ENCODE data around the genes CFAP77 and CEL.

DNA sequence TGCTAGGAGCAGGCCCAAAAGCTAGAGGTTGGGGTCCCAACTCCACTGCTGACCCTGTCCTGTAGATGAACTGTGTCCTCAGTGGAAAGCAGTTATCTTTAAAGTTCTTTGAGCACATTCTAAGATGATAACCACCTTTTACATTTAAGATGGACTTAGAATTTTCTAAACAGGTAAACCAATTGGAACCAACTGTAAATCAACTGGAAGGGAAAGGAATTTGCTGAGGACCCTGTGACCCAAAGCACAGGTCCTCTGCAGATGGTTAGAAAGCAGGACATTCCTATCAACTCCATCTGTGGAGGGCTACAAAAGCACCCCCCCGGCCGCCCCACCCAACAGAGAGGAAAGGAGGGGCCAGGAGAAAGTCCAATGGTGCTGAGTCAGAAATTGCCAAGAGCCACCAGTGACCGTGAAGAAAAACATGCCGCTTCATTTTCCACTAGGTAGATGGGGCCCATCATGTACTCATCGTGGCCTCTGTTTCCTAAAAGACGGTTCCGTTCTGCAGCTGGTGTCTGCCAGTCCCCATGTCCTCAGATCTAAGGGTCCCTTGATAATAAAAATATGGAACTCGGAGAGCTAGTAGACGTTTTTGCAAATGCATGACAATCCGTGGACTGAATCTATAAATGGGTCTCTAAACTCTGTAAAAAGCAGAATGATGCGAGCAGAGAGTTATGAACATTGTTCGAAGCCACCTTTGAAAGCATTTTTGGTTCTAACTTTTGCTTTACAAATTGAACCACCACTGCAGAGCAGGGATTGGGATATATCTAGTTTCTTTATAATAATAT lies 66.3 kb downstream of the RAPGEF1 start:
- RRBS, result no CpG with 5 or more reads among the region's 12 CpGs

DNA sequence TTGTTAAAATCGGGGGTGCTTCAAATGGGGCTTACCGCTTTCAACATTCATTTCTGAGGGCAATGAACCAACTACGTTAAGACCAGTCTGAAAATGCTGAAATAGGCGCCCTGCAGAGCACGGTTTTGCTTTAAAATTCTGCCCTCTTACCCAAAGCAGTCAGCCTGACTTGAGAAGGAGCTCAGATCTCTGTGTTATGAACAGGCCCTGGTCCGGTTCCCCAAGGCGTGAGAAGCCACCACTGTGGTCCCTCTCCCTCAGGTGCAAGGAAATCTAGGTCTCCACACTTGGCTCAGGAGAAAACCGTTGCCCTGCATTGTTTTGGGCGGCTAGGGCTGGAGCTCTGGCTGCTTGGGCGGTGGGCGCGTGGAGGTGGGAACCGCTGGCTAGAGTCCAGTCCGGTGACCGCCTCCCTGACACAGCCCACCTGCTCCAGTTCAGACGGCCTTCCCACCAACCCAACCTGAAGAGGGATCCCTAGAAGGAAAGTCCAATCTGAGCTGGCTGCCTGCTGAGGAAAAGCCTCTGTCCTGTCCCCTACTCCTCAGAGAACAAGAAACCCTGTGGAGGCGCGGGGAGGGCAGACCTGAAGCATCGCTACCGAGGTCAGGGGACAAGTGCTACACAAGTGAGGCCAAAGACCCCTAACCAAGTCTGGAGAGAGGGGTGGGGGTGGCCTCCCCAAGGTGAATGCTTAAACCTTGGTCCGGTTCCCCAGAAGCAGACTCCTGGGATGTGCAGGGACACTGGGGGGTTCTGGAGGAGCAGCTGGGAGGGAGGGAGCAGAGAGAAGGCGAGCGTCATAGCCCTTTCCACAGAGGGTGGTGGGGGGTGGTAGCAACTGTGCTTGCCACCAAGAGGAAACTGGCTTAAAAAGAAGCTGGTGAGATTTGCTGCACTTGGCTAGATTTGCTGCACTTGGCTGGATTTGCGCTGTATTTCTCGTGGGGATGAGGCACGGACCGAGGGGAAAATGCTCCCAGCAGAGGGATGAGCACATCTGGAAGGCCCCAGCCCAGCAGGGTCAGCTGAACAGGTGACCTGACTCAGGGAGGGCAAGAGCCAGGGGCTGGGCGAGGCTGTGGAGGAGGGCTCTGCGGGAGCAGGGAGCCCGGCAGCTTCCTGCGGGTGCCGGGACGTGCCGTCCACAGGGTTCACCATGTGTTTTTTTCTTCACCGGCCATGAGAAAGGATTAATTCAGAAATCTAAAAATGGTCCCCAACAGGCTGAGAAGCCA lies 65.2 kb downstream of the RAPGEF1 start:
- RRBS, result 100% methylated on average over 3 of the region's 35 CpGs

DNA sequence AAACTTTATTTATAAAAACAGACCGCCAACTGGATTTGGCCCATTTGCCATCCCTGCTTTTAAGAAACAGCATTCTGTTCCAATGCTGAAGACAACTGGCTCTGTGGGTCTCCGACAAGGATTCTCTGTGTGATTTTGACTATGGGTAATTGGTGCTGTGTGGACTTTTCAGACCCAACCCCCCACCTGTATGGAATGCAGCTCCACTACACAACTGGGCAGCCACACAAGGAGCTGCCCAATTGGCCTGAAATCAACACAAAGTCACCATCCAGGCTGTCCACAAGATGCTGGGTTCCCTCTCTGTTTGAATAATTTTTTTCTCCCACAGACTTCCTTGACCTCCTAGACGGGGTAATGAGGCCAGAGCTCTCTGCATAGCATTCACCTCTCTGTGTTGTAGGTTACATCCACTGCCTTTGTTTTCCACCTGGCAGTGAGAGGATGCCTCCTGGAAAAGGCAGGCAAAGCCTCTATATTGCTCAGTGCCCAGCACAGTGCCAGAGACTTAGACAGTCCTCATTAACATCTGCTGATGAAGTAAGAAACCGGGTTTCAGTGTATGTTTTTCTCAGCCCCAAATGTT lies 53.5 kb downstream of the RAPGEF1 start:
- RRBS, result no CpG with 5 or more reads among the region's 4 CpGs

DNA sequence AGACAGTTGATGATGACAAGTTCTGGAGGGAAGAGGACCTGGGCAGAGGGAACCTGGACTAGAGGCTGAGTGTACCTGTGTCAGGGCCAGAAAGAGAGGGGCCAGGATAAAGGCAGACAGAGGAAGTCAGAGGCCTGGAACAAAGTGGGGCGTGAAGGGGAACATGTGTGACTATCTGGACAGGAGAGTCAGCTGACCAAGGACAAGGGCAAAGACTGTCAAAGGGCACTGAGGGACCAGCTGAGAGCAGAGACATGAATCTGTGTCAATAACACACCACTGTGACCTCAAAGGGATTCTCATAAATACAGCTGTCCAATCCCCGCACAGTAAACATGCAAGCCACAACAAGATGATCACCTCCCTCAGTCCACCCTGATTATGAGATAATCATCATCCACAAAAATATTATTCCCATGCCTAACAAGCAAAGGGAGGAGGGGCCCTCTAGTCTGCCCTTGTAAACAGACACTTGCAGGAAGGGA lies 42.0 kb downstream of the RAPGEF1 start:
- RRBS, result no CpG with 5 or more reads among the region's 2 CpGs

GRCh38 chr9:131734805-131735286 lies 5.0 kb downstream of the RAPGEF1 start:
- RRBS, result no CpG with 5 or more reads among the region's 9 CpGs

GRCh38 chr9:131744043-131744913 lies 4.4 kb upstream of the RAPGEF1 start:
- RRBS, result no CpG with 5 or more reads among the region's 12 CpGs

GRCh38 chr9:131893740-131894514 lies 154.1 kb upstream of the RAPGEF1 start:
- RRBS, result no CpG with 5 or more reads among the region's 12 CpGs

GRCh38 chr9:132170219-132170598 lies 8.4 kb downstream of the NTNG2 start:
- RRBS, result no CpG with 5 or more reads among the region's 7 CpGs

DNA sequence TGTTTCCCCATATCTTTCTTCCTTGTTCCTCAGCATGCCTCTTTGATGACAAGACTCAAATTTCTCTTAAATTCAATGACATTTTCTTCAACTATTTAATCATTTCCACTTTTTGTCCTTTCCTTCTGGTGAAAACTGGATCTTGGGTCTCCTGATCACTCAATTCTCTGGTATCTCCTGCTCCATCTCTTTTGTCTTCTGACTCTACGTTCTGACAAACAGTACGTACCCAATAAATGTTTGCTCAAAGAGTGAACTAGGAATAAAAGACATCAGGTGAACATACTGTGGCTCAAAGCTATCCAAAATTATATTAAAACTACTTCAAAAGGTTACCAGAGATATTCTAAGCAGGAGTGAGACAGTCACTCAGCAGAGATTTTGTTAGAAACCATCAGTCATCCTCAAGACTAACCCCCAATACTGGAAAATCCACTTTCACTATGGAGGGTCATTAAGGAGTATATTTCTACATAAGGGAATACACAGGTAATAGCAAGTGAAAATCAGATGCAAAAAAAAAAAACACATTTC lies 72.1 kb downstream of the SETX start:
- RRBS, result no CpG with 5 or more reads among the region's 2 CpGs

- RRBS, result no CpG with 5 or more reads among the region's 6 CpGs
Measured at GRCh38 chr9:132318896-132319917, 35.6 kb downstream of the SETX start.

DNA sequence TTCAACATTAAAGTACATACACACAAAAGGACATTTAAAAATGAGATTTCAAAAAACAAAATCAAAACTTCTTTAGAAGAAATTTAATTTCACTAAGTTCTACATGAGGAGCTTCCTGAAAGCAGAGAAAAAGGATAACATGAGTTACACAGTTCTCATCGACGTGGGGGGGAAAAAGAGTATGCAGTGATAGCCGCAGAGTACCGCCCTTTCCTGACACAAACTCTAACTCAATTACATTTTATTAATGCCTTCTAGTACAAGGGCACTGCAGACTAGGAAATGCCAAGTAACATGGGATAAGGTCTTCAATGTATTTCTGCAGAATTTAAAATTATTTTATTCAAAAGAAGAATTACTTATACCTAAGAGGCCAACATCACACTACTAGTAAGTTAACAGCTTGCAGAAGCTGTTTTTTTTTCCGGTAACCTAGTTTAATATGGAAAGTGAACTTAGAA lies 4.0 kb downstream of the SETX start:
- RRBS, result no CpG with 5 or more reads among the region's 5 CpGs

- RRBS, result under 1% methylated on average over 24 of the region's 60 CpGs
Measured at GRCh38 chr9:132409833-132410483, at the start of gene CFAP77. TSS of gene CFAP77 (plus strand) at chr9:132410211.

GRCh38 chr9:132548935-132549572 lies 33.4 kb upstream of the BARHL1 start:
- RRBS, result no CpG with 5 or more reads among the region's 14 CpGs

- RRBS, result no CpG with 5 or more reads among the region's 1 CpG
Measured at GRCh38 chr9:132942059-132942305, 2.4 kb downstream of the TSC1 start.

DNA sequence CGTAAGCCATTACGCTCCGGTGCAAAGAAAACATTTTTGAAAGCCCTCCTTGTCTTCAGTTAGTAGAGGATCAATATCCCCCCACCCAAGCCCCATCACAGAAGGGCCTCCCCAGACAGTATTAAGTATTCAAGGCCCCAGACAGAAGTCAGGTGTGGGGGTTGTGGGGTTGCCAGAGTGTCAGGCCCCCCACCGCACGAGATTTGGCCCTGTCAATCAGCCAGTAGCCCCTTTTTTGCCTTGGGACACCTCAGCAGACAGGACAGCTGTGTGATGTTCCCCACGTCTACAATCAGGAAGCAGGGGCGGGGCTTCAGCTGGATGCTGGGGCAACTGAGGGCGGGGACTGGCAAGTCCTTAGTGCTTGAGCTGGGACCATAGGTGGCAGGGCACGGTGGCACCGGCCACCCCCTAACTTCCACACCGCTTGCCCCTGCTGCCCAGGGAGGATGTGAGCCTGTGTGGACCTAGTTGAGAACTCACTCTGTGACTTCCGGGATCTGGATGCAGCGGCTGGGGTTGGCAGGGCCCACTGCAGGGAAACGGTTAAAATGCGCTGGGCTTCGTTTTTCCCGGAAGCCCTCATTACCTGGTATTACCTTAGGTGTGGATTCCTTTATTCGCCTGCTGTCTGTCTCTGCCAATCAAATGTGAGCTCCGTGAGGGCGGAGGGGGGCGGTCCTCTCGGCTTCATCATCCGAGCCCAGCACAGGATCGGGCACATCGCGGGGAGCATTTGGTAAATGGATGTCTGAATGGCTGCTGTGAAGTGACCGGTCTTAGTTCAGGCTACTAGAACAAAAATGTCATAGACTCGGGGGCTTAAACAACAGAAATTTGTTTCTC lies 7.6 kb upstream of the GTF3C5 start:
- RRBS, result 67% methylated on average over 8 of the region's 28 CpGs

DNA sequence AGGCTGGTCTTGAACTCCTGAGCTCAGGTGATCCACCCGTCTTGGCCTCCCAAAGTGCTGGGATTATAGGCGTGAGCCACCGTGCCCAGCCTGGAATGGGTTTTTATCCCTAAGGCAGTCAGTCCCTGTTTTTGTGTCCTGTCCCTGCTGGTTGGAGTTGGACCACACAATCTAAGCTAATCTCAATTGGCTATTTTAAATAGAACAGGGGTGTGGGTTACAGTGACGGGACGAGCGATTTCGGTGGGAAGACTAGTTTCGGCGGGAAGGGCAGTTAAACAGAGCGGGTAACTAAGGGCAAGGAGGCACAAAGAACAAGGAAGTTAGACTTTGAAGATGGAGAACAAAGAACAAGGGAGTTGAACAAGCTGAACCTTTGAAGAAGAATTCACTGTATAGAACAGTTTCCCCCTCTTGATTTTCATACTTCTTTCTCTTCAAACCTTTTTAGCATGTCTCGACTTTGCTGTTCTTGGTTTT lies 1.4 kb downstream of the GTF3C5 start:
- RRBS, result no CpG with 5 or more reads among the region's 11 CpGs

- RRBS, result no CpG with 5 or more reads among the region's 22 CpGs
Measured at GRCh38 chr9:133054017-133054585, 7.7 kb upstream of the CEL start.

DNA sequence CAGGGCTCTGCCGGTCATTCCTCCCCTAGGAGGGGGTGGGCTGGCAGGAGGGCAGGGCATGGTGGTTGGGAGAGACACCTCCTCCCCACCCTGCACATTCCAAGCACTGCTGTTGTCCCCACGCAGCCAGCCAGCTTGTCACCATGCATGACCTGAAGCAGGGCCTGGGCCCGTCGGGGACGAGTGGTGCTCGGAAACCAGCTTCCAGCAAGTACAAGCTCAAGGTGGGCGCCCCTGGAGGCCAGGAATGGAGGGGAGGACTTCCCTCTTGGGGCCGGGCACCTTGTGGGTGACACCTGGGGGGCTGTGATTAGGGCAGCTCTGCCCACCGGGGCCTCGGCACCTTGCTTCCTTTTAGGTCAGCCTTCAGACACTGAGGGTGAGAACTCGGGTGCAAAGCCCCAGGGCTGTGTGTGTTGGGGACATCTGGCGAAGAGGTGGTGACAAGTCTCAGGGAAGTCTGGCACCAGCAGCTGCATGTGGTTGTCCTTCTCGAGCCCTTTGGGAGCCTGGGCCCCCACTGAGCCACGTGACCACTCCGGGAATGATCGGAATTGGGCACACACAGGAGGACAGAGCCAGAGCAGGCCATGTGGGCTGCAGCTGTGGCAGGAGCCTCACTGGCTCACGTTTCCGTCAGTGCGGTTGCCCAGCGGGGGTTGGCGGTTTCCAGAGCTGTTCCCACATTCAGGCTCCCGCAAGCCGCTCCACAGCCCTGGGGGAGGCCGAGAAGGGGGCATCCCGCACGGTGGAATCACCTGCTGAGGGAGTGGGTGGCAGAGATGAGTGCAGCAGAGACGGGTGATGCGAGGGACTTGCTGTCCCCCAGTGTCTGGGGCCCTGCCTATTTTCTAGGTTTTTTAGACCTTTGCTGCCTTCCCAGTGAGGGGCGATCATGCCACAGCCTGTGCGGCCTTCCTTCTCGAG lies 6.9 kb upstream of the CEL start:
- RRBS, result 12% methylated on average over 2 of the region's 31 CpGs

DNA sequence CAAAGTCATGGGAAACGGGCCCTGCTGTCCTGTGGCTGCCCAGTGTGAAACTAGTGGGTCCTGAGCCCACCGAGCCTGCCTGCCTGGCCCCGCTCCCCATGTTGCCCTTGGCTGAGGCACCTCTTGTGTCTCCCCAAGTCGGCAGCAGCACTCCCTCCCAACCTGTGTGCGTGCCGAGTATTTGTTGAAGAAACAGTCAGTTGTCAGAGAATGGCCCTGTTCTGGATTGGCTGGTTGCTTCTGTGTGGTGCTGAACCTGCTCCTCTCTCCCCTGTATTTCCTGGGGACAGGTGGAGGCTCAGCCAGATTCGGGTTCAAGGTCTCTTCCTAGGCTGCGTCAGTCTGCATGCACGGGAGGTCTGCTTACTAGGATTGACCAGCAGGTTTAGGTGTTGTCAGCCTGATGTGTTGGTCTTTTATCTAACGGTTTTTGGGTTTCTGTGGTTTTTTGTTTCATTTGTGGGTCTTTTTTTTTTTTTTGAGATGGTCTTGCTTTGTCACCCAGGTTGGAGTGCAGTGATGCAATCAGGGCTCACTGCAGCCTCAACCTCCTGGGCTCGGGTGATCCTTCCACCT lies 3.0 kb upstream of the CEL start:
- RRBS, result no CpG with 5 or more reads among the region's 11 CpGs

DNA sequence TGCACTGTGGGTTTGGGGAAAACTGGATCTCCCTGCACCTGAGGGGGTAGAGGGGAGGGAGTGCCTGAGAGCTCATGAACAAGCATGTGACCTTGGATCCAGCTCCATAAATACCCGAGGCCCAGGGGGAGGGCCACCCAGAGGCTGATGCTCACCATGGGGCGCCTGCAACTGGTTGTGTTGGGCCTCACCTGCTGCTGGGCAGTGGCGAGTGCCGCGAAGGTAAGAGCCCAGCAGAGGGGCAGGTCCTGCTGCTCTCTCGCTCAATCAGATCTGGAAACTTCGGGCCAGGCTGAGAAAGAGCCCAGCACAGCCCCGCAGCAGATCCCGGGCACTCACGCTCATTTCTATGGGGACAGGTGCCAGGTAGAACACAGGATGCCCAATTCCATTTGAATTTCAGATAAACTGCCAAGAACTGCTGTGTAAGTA lies at the start of gene CEL:
Gene CEL, plus strand, starts transcription at position 135 of the 432 bp plus-strand sequence.
- RRBS, result no CpG with 5 or more reads among the region's 10 CpGs

Measured in AG10803 (cell line).